Duodenum (tissue), 1 donor: ENCODE results near the gene KIF12.

DNA sequence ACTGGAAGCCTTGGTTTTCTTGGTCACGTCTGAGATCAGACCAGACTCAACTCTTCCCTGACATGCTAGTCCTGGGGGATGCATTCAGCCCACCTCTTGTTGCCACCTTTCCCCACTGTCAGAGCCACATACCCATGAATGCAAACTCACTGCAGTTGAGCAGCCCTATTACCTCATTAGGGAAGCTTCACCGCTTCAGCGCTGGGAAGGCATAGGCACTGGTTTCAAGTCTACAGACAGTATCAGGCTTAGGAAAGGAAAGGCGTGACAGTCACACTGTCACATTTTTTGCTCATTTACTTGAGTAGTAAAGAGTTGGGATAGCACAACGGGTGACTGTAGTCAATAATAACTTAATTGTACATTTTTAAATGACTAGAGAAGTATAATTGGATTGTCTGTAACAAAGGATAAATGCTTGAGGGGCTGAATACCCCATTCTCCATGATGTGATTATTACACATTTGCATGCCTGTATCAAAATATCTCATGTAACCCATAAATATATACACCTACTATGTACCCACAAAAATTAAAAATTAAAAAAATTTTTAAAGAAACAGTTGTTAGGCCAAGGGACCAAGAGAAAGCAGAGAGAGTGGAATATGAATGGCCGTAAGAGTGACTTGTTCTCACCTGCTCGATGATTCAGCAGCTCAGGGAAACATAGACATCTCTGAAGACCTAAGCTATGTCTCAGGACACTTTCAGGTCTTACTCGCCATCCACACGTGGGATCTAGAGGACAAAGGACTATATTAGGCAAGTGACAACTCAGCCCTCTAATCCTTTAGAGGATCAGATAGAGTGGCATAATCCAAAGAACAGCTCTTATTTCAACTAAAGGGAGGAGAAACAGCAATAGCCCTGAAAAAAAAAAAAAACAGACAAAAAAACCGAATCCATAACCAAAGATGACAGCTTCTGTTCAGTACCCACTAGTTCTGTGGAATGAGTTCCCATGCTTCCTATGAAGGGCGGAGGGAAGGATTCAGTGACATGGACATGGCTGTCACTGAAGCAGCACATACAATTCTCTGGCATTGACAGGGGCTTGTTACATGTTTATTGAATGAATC is 95.6 kb downstream of the KIAA1958 start:
- PRO-cap: no peak

DNA sequence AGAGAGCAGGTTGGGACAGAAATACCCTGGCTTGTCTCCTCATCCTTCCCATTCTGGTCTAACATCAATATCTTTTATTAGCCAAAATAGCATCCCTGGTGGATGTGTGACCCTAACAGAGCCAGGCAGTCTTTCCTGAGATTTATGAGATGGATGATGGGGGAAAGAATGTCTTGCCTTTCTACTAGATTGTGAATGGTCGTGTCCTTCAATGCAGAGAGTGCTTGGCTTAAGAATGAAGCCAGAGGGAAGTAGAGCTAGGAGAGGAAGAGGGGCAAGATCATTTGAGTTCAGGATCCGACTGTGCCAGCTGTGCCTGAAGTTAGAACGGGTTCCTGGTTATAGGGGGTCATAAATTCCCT is 9.8 kb downstream of the SNX30 start:
- PRO-cap: no peak

- PRO-cap: no peak
Observed at GRCh38 chr9:112771795-112772726, 21.5 kb downstream of the SNX30 start.

DNA sequence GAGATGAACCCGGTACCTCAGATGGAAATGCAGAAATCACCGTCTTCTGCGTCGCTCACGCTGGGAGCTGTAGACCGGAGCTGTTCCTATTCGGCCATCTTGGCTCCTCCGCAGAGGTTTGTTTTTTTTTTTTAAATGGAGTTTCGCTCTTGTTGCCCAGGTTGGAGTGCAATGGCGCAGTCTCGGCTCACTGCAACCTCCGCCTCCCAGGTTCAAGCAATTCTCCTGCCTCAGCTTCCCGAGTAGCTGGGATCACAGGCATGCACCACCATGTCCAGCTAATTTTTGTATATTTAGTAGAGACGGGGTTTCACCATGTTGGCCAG is 53.5 kb downstream of the SNX30 start:
- PRO-cap: no peak

GRCh38 chr9:112809218-112810003 is 58.9 kb downstream of the SNX30 start:
- PRO-cap: no peak

DNA sequence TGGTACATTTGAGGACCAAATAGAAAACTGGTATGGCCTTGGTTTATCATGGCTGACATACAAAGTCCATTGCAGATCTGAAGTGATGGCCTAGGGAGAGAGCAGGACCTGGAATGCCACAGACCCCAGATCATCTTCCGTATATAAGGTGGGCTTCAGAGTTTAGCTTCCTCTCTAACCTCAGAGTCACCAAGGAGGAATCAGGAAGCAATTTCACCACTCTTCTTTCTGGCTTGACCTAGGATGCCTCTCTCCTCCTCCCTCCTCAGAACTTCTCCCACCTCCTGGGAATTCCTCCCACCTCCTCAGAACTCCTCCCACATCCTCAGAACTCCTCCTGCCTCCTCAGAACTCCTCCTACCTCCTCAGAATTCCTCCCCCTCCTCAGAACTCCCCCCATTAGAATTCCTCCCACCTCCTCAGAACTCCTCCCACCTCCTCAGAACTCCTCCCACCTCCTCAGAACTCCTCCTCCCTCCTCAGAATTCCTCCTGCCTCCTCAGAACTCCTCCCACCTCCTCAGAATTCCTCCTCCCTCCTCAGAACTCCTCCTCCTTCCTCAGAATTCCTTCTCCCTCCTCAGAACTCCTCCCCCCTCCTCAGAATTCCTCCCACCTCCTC is 24.1 kb downstream of the SLC46A2 start:
- PRO-cap: unidirectional peak, plus-strand start at position 328 of the sequence

- PRO-cap: no peak
Observed at GRCh38 chr9:113131777-113132095, 19.1 kb upstream of the SLC31A2 start.

DNA sequence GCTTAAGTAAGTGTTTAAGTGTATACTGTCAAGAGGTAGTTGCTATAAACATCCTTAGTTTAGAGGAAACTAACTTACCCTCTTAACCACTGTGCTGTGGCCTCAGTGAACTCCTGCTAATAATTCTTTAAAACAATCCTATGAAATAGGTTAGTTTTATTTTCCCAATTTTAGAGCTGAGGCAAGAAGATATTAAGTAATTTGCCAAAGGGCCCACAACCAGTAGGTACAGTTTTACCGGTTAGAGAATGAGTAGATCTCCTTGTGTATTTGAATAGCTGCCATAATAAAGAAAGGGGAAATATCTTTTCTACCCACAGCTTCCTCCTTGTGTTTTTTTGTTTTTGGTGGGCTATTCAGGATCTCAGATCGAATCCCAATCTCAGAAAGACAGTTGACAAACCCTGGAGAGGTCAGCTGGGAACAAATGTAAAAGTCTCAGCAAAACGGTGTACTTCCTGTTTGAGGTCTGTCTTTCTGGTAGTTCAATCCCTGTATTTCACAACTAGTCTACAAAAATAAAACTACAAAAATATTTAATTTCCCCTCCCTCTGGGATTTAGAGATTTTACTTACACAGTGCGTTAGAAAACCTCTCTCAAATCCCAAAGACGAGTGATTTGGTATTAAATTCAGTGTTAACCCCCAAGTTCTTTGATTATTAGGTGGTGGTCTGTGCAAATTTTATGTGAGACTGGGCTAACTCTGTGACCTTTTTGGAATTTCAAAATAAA is 11.8 kb downstream of the SLC31A1 start:
- PRO-cap: no peak

- PRO-cap: no peak
Observed at GRCh38 chr9:113491596-113491826, 28.0 kb downstream of the RGS3 start.

GRCh38 chr9:113509536-113510002 is 46.0 kb downstream of the RGS3 start:
- PRO-cap: unidirectional peak, minus-strand start at chr9:113509618

DNA sequence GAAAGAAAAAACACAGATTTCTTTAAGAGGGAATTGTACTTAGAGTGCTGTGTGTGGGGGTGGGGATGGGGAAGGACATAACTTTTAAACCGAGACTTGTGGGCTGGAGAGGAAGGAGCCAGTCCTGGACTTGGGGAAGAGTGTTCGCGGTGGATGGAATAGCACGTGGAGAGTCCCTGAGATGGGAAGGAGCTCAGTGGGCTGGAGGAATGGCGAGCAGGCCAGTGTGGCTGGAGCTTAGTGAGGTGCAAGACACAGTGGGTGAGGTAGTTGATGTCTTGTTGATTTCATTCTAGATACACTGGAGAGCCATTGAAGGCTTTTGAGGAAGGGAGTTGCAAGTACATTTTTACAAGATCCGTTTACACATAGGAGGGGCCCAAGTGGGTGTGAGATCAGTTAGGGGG is 78.5 kb downstream of the RGS3 start:
- PRO-cap: no peak

DNA sequence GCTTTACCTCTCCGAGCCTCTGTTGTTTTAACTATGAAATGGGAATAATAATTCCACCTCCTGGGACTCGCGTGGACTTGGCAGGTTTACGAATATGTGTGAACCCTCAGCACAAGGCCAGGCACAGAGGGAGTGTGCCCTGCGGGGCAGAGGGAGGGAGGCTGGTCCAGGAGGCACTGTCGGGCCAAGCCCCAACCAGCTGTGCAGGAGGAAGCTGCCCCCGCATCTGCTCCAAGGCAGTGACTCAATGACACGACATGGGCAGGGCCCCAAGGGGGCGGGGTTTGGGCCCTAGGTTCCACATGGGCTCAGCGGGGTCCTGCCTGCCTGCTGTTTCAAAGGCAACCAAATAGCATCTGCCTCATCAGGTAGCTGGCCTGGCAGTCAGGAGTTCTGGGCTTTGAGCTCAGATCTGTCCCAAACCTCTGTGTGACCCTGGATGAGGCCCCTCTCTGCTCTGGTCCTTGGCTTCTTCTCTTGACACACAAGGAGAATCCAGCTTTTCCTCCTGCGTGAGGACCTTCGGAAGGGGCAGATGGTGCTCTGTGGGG is 138.6 kb downstream of the RGS3 start:
- PRO-cap: no peak

- PRO-cap: no peak
Observed at GRCh38 chr9:113609437-113610441, 146.2 kb downstream of the RGS3 start.

DNA sequence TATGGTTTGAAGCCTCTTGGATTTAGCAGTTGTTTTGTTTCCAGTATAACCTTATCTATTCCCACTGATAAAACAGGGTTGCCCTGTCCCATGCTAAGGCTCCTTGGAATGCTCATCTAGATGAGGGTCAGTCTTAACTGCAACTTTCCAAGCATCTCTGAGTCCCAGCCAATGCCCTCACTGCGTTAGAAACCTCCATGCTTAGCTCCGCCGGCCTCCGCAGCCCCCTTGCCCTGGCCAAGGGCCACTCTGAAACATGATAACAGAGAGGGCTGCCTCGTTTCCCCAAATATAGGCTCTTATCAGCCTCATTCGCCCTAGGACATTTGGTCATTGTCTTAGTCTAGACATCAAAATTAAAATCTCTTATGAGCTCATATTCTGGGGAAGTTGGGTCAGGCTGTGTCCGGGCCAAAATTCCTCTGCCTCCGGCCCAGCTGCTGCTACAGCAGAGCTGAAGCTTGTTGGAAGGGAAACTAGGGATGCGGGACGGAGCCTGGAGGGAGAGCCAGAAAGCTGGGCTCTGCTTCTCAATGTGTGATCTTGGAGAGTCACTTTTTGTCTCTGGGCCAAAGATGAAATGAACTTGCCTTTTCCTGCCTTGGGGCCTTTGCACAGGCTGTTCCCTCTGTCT is 191.1 kb downstream of the RGS3 start:
- PRO-cap: no peak

- PRO-cap: no peak
Observed at GRCh38 chr9:113675382-113676034, 200.6 kb upstream of the ZNF618 start.

DNA sequence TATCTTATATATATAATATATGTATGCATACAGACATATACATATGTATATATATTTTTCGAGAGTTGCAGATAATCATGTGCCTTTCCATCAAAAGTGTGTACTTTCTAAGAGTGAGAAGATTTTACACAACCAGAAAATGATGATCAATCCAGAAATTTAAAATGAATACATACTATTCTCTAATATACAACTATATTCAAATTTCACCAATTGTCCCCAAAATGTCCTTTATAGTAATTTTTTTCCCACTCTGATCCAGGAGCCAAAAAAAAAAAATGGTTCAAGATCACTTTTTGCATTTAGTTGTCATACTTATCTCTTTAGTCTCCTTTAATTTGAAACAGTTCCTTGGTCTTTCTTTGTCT is 8.0 kb upstream of the ZNF618 start:
- PRO-cap: unidirectional peak, minus-strand start at position 280 of the sequence

DNA sequence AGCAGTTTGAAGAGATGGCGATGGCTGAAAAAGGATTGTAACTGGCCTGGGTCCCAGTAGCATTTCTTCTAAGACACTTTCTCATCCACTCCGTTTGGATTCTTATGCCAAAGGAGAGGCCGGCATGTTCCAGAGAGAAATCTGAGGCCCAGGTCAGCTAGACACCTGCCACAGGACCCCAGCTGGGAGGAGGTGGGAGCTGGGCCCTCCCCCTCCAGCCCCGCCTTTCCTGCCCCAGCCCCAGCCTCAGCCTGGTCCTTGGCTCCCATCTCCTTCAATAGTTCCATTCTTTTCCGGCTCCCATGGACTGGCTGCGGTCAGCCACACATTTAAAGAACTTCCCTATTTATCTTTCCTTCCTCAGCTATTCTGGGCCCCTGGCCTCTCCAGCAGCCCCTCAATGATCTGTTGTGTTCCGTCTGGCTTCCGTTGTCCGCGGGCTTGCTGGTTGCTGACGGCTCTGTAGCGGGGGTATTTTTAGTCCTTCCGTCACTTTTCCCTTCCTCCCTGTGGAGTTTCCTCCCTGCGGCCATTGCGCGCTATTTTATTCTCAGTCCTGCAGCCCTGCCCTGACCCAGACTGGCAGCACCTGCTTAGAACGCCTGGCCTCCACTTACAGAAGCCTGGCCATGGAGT is 73.9 kb downstream of the AMBP start:
- PRO-cap: no peak

- PRO-cap: unidirectional peak, minus-strand start at chr9:114099286
Observed at GRCh38 chr9:114099185-114099660, at the start of gene KIF12. Gene KIF12 (minus strand): TSS chr9:114099292.

DNA sequence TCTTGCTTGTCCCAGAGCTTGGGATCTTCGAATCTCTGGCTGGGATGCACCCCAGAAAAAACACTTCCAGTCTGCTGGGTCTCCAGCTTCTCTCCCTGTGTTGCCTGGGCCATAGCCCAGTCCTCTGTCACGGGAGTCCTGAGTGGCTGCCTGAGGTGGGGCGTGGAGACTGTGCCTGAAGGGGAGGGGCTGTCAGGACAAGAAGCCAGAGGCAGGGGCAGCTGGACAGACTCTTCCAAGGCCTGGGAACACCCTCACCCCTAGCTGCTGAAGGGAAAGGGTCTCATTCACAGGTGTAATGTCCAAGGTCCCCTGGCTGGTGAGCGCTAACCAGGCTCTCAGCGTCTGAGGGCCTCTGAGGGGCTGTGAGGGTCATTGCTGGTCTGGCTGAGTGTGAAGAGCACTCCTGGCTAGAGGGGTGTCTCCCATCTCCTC is 20.4 kb upstream of the COL27A1 start:
- PRO-cap: no peak

GRCh38 chr9:114267562-114268414 is 55.1 kb upstream of the ORM1 start:
- PRO-cap: no peak